Bile duct (tissue), 1 donor: ENCODE measurements around a stretch of chr20.

GRCh38 chr20:51388678-51389660, 153.6 kb downstream of the NFATC2 start:
- PRO-cap: no peak

- PRO-cap: no peak
Measured at GRCh38 chr20:51390422-51391492, 151.8 kb downstream of the NFATC2 start.

- PRO-cap: no peak
Measured at GRCh38 chr20:51433751-51434468, 108.6 kb downstream of the NFATC2 start.

DNA sequence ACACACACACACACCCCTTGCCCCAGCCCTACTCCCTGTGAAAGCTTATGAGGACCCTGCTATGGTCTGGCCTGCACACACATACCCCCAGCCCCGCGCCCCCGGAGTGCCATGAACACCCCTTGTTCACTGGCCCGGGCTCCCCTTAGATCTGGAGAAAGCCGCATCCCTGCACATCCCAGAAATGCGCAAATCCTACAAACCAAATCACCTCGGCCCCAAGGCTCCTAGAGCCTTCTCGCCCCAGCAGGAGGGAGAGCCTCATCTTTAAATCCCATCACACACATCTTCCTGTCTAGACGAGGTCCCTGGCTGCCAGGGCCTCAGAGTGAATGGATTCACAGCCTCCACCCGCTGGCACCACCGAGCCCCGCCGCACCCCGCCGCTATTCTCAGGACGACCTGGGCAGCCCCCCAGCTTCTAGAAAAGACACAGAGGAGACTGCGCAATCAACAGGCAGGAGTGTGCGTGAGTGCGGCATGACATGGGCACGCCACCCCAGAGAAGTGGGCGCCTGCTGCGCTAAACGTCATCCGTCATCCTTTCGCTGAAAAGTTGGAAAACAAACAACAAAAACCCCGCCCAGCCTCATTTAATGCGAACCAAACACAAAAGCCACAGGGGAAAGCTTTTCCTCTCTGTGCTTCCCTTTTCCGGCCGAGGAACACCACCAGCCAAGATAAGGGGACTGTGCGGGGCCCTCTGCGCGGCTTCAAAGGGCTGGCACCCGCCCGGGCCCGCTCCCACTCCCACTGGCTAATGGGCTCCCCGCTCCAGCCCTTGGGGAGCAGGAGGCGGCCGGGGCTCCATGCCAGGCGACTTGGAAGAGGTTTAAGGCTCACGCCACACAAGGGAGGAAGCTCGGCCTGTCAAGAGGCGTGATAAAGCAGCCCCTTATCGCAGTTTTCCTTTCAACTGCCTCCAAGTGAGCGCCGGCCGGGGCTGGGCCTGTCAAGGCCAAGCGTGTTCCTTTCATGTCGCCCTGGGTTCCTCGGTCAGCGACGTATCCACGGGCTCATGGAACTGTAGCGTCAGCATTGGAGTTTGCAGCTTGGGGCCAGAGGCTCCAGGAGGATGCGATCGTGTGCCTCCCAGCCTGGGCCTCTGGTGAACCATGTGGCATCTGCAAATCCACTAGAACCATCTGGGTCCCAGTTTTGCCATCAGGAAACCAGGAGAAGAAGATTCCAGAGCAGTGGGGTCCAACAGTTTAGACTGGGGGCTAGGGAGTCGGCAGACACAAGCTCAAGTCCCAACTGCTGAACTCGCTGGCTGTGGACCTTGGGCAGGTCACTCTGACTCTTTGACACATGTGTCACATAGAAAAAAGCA, 50.1 kb downstream of the NFATC2 start:
- PRO-cap: no peak

DNA sequence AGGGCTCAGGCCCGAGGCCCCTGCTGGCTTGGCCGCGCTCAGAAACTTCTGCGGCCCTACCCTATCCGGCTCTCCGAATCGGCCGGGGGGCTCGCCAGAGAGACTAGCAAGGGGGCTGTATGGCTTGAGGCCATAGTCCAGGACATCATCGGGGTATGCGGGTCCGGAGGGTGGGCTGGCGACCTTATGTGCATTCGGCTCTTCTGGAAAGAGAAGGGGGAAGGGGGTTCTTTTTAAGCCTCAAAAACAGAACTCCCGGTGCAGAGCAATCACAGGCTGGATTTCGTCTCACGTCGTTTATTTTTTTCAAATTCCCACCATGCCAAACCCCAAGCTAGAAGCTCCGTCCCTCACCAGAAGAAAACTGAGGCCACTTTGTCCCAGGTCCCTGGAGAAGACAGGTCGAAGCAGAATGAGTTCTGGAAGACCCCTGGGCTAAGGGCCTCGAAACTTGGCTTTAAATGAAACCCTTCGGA, 18.6 kb downstream of the NFATC2 start:
- PRO-cap: no peak

- PRO-cap: no peak
Measured at GRCh38 chr20:51562112-51562381, 19.5 kb upstream of the NFATC2 start.

DNA sequence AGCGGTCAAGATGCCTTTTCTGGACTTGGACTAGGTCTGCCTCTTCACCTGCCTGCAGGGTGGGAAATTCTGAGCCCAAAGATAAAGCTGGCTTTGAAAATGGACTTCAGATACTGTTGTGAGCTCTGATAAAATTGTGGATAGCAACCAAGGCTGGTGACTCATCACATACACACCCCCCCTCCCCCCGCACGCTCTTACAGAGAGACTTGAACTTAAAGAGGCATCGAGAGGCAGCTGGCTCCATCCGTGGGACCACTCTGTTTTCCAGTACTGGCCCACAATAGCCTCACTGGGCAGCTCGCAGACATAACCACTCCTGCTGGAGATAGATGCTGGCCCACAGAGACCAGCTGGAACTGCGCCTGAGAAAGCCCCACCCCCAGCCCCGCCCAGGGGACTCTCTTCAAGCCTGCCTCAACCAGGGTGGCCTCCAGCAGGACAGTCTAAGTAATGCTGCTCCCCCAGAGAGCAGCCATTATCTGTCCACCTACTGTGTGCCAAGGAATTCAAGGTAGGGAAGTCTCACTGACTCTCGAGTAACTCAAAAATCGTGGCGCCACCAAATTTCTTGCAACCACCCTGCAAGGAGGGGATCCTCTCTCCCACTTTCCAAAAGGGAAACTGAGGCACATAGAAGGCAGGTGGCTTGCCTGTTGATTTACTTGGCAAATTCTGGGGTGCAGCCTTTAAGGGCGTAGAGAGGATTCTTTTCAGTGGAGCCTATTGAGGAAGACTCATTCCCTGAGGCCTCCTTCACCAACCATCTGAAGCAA, 21.4 kb upstream of the NFATC2 start:
- PRO-cap: bidirectional peak, plus-strand start at position 229 of the sequence, minus-strand start at position 120 of the sequence

DNA sequence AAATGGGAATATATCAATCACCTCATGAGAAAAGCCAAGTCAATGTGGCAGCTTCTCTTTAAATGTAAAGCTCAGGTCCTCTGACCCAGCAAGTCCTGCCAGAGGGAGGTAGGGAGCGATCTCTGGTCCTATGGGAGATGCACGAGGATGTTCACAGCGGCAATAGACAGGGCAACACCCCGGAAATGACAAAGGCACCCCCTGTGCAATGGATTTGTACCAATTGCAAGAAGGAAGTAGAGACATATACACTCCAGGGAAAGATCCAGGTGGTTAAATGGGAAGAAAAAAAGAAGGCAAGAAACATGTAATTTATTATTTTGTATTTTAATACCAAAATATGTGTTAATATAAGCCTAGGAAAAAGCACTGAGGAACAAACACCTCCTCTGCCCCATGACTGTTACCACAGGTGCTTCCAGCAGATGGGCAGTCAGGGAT, 20.9 kb downstream of the ATP9A start:
- PRO-cap: no peak

DNA sequence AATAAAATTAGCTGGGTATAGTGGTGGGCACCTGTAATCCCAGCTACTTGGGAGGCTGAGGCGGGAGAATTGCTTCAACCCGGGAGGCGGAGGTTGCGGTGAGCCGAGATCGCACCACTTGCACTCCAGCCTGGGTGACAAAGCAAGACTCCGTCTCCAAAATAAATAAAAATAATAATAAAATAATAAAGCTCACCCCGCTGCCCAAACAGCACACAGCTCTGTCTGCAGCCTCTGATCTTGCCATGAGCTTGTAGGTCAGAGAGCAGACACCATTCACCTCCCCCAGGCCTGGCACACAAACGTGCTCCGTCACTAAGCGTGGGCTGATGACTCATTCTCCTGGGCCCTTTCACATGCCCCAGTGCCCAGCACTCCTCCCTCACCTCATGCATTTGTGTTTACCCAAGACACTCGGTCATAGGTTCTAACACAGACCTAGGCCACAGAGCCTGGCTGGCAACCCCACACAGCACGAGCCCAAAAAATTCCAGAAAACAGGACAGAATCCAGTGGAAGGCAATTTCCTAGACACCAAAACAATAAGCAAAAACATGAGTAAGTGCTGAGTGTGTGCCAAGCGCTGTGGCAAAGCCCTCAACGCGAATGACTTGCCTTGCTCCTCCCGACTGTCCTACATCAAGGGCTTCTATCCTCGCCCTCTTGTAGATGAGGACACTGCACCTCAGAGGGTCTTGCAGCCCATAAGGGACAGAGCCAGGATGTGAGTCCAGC, 18.0 kb downstream of the ATP9A start:
- PRO-cap: unidirectional peak, plus-strand start at position 448 of the sequence

DNA sequence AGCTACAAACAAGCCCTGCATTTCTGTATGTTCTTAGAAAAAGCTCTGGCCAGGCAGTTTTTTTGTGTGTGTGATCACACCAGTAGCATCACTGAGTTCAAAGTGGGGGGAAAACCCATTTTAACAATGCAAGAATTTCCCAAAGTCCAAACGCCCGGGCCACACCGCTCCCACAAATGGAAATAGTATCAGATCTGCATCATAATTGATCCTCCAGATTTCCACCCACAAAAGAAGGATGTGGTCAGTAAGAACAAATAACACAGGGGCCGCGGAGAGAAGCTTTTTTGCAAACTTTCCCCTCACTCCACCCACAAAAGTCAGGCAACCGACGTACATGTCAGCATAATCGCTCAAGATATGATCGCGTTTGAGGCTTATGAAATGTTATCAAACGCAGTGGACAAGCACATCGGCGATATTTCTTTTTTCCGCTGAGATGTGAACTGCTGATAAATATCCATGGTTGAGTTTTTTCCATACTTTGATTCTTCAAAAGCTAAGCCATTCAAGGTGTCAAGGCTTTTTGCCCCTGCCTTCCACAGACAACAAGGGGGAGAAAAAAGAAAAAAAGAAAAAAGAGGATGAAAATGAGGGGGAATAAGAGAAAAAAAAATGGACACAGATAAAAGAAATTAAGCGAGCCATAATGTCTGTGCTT, 143.6 kb downstream of the ZFP64 start:
- PRO-cap: no peak

- PRO-cap: no peak
Measured at GRCh38 chr20:52616450-52617036, 355.6 kb upstream of the TSHZ2 start.

GRCh38 chr20:53000926-53001213, 28.7 kb downstream of the TSHZ2 start:
- PRO-cap: no peak

DNA sequence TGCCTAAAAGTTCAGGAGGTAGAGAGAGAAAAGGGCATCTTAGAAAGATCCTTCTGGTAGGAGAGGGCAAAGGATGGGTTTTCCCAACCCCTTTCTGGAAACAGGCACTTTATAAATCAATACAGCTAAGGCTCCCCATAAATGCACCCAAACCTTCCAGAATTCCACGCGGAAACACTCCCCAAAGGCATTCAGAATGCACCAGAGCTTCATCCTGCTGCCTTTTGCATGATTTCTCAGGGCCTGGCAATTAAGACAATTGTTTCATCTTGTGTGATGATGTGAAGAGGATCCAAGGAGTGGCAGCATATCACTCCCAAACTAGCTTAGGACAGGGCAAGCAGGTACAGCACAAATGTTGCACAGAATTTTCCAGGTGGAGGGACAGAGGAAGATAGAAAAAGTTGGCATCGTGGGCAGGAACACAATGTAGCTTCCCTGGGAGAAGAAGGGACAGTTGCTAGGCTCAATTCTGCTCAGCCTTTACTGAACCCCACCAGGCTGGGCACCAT, 275.4 kb downstream of the ZNF217 start:
- PRO-cap: no peak

- PRO-cap: no peak
Measured at GRCh38 chr20:53388148-53388705, 205.4 kb downstream of the ZNF217 start.

DNA sequence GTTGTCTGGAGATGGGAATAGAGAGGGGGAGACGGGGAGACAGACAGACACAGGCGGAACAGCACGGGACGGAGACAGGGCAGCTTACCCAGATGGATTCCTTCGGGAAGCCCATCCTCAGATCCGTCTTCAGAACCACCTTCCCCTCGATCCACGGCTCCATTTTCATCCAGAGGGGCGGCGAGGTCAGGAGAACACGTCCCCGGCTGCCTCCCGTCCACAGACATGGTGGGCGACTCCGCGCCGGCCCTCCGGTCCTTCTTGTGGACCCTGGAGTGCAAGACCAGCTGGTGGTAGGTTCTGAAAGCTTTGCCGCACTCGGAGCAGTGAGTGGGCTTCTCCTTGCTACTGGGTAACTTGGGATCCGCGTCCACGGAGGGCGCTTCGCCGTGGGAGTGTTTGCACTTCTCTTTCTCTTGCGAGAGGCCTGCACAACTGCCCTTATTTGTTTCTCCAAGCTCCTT, 12.2 kb downstream of the ZNF217 start:
- PRO-cap: no peak

DNA sequence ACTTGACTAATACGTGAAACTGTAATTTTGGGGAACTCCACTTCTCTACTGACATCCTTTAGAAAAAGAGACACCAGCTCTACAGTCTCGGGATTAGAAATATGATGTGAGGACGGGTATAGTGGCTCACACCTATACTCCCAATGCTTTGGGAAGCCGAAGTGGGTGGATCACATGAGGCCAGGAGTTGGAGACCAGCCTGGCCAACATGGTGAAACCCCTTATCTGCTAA, 8.6 kb downstream of the ZNF217 start:
- PRO-cap: no peak

DNA sequence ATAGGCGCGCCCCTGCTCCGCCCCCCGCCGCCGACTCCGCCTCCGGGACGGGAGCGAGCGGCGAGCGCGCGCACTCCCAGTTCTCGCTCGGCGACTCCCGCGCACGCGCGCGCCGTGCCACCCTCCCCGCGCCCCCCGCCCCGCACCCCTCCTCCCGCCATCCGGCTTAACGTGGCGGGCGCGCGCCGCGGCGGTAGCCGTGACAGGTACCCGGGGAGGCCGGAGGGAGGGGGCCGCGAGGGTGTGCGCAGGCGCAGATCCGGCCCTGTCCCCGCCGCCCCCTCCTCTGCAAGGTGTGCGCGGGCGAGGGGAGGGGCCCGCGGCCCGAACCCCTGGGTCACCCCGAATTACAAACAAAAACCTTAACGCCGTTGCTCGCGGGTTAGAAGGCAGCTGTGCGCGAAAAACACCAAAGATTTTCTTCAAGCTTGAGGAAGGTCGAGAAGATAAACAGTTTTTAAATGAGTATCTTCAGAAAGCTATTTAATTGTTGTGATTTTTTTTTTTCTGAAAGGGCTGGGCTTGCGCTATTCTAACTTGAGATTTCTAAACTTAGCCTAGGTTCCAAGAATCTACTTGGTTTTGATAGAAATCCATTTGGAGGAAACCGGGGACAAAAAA, 891 bp upstream of the ZNF217 start:
- PRO-cap: bidirectional peak, plus-strand start at position 79 of the sequence, minus-strand start outside the sequence

GRCh38 chr20:53596084-53596956, 2.7 kb upstream of the ZNF217 start:
- PRO-cap: no peak

GRCh38 chr20:53609397-53610149, 15.9 kb upstream of the ZNF217 start:
- PRO-cap: bidirectional peak, plus-strand start at chr20:53609897, minus-strand start at chr20:53609602

- PRO-cap: no peak
Measured at GRCh38 chr20:53739624-53739865, 145.9 kb upstream of the ZNF217 start.